Non-pigmented ciliary epithelial cell (primary cell): ENCODE measurements around a stretch of chr14.

GRCh38 chr14:71371938-71372341 is 51.7 kb downstream of the SIPA1L1 start:
- RRBS, result no CpG with 5 or more reads among the region's 1 CpG

DNA sequence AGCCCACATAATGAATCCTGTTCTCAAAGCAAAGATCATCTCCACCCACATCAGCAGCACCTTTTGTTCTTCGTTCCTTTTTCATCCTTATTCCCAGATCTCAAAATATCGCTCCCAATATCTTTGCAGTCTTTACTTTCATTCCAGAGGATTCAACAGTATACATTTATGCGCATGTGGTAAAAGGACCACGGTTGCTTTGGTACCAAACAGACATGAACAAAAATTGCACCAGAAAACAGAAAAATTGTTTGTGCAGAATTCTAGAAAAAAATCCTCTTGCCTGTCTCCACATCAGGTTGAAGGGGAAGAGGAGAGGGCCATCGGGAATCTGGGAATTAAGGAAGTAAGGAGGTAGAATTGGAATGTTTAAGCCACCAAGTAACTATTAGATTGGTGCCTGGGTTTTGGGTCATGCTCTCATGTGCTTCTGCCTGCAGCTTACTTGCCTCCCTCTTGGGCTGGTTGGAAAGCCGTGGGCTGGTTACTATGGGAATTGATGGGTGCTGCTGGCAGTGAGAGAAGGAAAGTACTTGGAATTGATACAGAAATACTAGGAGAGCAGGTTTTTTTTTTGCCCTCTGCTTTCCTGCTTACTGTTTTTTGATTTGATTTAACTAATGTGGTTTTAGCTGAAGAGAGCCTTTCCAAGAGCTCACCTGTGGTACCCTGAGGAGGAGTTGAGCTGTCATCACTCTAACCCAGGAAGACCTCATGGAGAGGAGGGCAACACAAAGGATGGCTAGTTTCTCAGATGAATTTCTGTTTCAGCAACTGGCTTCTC is 118.3 kb downstream of the SIPA1L1 start:
- RRBS, result no CpG with 5 or more reads among the region's 6 CpGs

- RRBS, result no CpG with 5 or more reads among the region's 3 CpGs
Observed at GRCh38 chr14:71481840-71482322, 161.6 kb downstream of the SIPA1L1 start.

GRCh38 chr14:71848885-71849222 is 83.4 kb upstream of the RGS6 start:
- RRBS, result no CpG with 5 or more reads among the region's 6 CpGs

GRCh38 chr14:71985805-71986240 is 53.6 kb downstream of the RGS6 start:
- RRBS, result no CpG with 5 or more reads among the region's 1 CpG

DNA sequence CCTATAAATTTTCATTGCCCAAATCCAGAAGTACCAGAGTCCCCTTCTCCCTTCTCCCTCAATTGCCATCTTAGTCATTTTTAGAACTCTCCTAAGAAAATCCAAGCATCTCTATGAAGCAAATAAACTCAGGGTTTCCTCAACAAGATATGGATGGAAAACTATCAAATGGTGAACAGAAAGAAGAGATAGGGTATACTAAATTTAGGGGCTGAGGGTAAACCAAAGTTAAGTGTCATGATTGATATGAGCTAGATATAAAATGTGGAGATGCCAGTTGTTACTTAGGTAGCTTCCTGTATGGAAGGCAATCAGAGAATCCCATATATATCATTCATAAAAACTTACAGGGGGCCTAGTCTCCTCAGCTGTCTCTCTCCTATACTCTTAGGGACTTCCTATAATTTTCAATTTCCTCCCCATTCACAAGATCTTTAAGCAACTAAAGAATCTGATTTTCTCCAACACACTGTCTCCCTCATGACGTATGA is 217.9 kb downstream of the DPF3 start:
- RRBS, result no CpG with 5 or more reads among the region's 1 CpG

- RRBS, result no CpG with 5 or more reads among the region's 17 CpGs
Observed at GRCh38 chr14:72714030-72714539, 179.8 kb downstream of the DPF3 start.

GRCh38 chr14:72776691-72777298 is 117.1 kb downstream of the DPF3 start:
- RRBS, result no CpG with 5 or more reads among the region's 8 CpGs

DNA sequence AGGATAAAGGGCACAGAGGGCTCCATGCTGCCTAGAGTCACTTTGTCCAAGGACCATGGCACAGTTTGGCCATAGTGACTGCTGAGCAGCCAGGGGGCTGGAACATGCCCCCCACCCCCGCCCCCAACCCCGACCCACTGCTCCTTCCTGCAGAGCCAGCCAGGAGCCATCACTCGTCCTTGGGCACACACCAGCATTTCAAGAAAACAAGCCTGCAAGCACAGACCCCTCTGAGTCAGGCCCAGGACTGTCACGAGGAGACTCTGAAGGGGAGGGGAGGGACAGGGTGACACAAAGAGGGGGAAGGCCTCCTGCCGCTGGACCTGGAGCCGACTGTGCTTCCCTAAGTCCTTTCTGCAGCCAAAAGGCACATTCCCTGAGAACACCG is 101.9 kb downstream of the DPF3 start:
- RRBS, result no CpG with 5 or more reads among the region's 7 CpGs

DNA sequence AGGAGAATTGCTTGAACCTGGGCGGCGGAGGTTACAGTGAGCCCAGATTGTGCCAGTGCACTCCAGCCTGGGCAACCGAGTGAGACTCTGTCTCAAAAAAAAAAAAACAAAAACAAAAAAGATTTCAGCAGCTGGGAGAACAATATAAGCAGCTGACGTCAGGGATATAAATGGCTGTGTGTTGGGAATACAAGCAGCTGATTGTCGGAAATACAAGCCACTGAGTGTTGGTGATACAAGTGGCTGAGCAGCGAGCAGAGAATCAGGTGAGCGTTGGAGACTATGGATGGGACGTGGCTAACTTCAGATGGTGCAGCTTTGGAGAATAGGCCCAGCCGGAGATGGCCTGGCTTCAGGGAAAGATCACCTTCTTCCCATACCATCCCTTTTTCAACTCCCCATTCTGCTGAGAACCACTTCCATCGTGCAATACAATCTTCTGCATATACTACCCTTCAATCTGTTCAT is 32.0 kb downstream of the PSEN1 start:
- RRBS, result no CpG with 5 or more reads among the region's 10 CpGs

- RRBS, result 39% methylated on average over 21 of the region's 68 CpGs
Observed at GRCh38 chr14:73245351-73246292, 8.3 kb downstream of the PAPLN start.

DNA sequence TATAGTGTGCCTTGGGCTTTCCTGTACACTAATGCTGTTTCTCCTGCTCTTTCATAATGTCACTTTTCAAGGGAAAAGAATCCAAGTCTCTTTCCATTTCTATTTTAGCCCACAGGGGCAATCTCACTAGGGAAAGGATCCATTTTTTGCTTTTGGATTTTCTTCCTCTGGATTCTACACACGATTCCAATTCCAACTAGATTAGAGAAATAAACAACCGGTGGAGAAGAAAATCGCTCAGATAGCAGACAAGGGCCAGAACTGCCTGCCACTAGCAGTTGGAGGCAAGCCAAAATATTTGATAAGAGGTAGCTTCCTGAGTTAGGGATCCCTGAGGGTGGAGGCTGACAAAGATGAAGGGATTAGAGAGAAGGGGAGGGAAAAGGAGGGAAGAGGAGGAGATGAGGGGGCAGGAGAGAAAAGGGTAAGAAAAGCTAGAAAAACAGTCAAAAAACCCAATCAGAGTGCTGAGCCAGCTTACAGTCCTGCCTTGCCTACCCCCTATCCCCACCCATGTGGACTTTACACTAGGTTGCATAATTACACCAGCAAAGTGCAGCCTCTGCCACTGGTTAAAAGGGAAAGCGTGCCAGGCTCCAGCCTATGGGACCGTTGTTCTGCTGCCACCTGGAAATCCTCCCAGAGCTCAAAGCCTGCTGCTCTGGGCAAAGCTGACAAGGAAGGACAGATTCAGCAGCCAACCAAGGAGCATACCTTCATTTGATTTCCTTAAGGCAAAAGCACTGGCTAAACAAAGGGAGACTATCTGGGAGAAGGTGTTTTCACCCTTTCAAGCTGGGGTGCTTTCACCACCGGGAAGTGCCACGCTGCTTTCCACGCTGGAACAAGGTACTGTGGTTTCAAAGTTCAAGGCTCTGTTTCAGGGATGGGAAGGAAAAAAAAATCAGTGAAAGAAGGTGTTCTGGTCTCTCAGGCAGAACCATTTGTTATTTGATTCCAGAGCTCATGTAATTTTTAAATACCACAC is 3.8 kb upstream of the NUMB start:
- RRBS, result no CpG with 5 or more reads among the region's 8 CpGs

- RRBS, result no CpG with 5 or more reads among the region's 15 CpGs
Observed at GRCh38 chr14:73490605-73490878, 191 bp upstream of the RIOX1 start.

- RRBS, result no CpG with 5 or more reads among the region's 6 CpGs
Observed at GRCh38 chr14:73659324-73659711, 14.5 kb downstream of the DNAL1 start.

DNA sequence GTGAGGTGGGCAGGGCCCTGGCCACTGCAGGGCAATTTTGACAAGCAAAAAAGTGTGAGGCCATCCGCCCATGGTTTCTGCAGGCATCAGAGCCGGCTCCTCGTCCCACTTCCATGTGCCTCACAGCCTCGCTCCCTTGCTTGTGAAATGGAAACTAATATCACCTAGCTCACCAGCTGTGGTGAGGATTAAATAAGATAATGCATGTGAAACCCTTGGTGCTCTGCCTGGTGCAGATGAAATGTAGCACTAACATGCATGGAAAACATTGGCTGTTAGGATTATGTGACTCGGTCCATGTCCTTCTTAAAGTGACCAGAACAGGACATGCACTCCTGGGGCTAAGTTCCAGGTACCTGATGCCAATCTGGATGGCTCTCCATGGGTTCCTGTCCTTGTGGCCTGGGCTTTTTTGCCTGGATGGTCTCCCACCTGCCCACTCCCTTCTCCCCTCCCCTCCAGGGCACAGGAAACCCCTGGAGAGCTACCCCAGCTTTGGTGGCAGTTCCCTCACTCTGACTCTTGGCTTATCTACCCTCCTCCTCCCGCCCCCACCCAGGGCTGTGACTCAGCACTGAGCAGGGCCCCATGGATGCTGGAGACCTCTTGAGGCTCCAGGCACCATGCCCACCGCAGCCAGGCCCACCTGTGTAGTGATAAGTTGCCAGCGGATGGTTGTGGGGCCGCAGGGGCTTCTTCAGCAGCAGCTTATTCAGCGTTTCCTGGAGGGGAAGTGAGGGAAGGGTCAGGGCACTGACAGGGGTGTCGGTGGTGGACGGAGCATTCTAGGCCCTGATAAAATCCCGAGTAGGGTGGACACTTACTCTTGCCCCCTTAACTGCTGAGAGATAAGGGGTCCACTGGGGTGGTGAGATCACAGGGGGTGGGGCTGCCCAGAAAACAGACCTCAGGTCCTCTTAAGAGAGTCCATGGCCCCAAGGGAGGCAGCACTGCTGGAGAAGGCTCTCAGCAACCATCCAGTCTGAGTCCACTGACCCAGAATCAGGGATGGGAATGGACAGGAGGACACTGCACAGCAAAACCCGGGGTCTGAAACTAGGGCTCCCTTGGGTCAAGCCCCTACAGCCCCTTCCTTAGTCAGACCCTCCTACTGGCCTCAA is 11.6 kb upstream of the PNMA1 start:
- RRBS, result no CpG with 5 or more reads among the region's 14 CpGs

DNA sequence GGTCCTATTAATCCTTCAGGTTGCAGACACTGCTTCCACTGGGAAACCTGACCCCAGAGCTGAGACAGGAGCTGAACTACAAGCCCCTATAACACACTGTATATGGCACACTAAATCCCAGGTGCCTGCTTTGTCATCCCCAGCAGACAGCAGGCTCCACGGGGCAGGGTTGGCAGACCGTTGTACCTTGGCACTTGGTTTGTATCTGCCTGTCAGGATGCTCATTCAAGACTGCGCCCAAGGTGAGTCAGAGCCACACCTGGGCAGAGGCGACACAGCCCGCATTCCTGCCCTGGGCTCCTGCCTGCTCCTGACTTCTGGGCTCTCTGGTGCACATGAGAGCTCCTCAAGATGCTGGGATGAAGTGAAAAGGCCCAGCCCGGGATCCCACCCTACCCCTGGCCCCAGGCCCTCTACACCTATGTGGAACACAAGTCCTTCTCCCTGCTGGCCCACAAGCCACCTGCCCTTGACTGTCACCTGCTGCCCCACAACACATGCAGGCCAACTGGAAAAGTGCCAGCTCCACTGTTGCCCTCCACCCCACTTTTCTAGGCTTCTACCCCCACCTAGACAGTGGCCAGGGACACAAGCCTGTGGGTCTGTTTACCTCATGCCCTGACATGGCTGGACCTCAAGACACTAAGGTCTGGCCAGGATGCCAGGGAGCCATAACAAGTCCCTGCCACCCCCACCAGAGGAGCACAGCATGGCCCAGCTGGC is 15.1 kb downstream of the MIDEAS start:
- RRBS, result no CpG with 5 or more reads among the region's 6 CpGs

- RRBS, result no CpG with 5 or more reads among the region's 9 CpGs
Observed at GRCh38 chr14:73752981-73753884, 6.9 kb downstream of the MIDEAS start.

DNA sequence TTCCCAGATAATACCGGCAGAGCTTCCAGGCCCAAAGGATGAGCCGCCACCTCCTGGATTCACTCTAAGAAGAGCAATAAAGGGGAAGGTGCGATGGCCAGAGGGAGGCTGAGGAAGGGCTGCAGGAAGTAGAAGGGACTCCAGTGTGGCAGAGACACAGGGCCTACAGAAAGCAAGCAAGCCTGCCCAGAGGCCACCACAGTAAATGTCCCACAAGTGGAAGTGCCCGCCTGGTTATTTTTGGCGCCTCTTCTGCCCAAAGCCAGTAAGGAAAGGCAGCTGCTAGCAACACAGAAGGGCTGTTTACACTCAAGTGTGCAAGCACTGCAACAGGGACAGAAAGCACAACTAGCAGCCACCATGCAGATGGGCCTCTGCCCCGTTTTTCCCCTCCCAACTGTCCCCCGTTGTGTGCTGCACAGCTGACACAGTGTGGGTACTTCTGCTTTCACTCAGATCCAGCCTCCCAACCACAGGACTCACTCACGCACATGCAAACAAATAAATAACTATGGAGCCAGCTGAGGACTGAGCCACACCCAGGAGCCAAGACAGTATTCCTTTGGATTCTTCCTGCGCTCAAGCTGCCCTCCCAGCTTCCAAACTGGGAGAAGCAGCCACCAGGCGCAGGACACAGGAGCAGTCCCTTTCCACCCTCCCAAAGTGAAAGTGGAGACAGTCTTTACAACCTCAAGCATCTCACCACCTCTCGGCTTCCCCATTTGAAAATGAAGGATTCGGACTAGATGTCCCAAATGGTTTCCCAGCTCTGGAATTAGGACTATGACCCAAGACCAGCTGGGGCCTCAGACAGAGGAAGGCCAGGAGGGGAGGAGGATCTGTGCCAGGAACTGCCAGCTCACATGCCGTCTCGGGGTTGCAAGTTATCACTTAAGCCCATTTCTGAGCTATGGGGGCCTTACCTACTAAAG is 6.0 kb downstream of the MIDEAS start:
- RRBS, result no CpG with 5 or more reads among the region's 14 CpGs

- RRBS, result no CpG with 5 or more reads among the region's 55 CpGs
Observed at GRCh38 chr14:73758303-73759238, 1.5 kb downstream of the MIDEAS start.

- RRBS, result no CpG with 5 or more reads among the region's 36 CpGs
Observed at GRCh38 chr14:73785434-73786424, 25.6 kb upstream of the MIDEAS start.